ENCODE measurements around the genes MAL, PROM2 and KANSL3.

DNA sequence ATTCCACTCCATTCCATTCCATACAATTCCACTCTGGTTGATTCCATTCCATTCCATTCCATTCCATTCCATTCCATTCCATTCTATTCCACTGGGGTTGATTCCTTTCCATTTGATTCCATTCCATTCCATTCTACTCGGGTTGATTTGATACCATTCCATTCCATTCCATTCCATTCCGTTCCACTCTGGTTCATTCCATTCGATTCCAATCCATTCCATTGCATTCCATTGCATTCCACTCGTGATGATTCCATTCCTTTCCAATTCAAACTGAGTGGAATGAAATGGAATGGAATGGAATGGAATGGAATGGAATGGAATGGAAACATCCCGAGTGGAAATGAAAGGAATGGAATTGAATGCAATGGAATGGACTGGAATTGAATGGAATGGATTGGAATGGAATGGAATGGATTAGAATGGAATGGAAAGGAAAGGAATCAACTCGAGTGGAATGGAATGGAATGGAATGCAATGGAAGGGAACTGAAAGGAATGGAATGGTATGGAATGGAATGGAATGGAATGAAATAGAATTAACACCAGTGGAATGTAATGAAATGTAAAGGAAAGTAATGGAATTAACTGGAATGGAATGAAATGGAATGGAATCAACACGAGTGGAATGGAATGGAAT lies 1143.6 kb downstream of the RPIA start:
- PRO-cap, result no peak

DNA sequence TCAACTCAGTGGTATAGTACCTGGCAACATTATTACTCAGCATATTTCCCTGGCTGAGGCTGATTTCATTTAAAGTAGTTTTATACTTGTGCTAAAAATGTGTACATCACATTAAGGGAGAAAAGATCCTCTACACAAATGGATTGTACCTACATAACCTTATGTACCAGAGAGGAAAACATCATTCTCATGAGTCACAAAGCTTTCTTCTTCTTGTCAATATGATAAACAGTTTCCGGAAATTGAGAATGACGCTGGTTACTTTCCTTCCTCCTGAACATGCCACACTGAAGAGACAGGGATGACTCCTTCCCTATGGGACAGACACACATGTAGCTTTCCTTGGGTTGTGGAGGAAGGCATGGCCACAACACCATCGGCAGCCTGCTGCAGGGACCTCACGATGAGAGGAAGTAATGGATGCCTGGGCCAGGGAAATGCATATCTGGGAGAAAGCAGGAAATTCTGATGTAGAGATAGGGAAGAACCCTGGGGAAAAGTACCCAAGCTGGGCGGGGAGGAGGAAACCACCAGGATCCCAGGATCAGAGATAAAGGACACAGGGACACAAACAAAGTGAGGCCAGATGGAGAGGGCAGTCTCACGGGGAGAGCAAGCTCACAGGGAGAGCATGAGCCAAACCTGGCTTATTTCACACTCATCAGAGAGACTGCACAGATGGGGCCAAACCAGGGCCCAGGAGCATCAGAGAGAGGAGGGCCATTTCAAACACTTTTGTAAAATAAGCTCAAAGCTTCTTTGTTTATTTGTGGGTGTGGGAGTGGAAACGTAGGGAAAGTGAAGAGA lies 10.7 kb upstream of the AQP7B start:
- PRO-cap, result no peak

GRCh38 chr2:95025486-95025884 lies at the start of gene MAL:
Gene MAL, plus strand, starts transcription at chr2:95025708.
- PRO-cap, result bidirectional peak, plus-strand start at chr2:95025708, minus-strand start at chr2:95025561

DNA sequence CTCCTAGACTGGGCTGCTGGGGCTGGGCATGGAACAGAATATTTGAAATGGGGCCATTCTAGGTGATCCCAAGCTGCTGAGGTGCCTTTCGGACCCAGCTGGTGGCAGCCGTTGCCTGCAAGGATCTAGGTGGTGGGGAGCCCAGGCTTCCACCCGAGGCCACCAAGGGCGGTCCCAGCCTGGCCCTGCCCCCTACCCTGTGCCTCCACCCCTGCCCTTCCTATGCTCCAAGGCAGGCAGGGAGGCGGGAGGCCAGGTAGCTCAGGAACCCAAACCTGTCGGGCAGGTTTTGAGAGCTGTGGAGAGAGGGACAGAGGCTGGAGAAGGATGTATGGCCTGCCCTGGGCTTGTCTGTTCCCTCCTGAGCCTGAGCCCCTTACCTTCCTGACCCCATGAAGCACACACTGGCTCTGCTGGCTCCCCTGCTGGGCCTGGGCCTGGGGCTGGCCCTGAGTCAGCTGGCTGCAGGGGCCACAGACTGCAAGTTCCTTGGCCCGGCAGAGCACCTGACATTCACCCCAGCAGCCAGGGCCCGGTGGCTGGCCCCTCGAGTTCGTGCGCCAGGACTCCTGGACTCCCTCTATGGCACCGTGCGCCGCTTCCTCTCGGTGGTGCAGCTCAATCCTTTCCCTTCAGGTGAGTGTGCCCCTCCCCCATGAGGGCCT lies at the start of gene PROM2:
PROM2 (plus strand) TSS at position 256 of the 665 bp plus-strand sequence.
- PRO-cap, result unidirectional peak, plus-strand start at position 299 of the sequence

DNA sequence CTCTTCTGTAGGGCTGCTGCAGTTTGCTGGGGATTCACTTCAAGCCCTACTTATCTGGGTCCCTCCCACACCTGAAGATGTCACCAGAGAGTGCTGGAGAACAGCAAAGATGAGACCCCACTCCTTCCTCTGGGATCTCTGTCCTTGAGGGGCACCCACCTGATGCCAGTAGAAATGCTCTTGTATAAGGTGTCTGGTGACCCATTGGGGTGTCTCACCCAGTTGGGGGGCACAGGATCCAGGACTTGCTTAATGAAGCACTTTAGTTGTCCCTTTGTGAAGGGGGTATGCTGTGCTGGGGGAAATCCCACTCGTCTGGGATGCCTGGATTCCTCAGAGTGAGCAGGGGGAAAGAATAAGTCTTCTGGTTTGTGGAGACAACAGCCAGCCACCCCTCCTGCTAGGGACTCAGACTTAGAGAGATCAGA lies 165.9 kb downstream of the ANKRD36C start:
- PRO-cap, result no peak

GRCh38 chr2:95827083-95828081 lies 164.2 kb downstream of the ANKRD36C start:
- PRO-cap, result no peak

DNA sequence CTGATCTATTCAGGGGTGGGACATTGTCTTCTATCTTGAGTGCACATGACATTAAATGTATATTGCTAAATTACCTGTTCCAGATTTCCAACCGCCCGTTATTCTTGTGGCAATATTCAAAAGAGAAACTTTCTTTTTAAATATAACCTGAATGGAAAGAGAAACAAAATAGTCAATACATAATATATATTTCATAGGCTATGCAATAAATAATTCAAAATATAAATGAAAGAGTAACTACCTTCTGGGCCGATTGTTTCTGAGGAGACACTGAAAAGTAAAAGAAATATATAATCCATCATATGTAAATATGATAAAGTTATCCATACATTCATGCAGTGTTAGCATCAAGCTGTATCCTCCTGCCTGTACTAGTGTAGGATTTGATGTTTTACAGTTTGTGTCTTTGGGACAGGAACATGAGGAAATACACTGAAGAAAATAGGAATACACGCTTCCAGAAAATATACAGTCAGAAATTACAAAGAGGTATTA lies 109.3 kb downstream of the ANKRD36C start:
- PRO-cap, result no peak

GRCh38 chr2:96009701-96010132 lies 18.1 kb upstream of the ANKRD36C start:
- PRO-cap, result unidirectional peak, plus-strand start at chr2:96010050

DNA sequence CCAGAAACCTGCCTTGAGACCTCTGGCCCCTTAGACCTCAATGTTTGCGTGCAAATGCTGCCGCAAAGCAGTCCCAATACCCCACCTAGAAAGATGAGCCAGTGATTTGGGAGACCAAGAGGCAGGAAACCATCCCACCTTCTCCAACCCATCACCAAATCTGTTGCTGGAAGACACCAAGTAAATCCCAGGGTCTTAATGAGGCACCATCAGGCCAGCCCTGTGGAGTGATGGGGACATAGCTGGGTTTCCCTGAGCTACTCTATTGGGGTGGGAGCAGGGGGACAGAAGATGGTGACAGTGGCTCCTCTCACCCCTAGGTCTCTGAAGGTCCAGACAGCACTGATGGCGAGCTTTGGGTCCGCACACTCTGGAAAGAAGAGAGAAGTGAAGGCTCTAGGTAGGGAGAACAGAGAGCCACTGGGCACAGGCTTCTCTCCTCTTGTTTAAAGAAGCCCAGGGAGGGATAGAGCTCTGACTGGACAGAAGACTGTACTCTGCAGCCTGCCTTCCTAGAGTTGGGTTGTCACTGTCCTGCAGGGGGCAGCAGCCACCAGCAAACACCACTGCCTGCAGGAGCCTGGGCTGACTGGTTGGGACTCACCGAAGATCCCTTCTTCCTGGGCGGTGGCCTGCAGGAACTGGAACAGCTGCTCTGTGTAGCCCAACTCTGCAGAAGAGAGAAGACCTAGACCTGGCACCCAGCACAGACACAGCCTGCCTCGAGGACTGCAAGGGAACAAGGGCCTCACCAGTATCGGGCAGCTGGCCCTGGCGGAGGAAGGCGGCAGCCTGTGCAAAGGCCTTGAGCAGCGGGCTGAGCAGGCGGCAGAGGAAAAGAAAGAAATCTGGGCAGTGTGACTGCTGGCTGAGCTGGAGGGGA lies 12.1 kb downstream of the GPAT2 start:
- PRO-cap, result no peak

GRCh38 chr2:96148300-96149324 lies 3.4 kb upstream of the DUSP2 start:
- PRO-cap, result no peak

DNA sequence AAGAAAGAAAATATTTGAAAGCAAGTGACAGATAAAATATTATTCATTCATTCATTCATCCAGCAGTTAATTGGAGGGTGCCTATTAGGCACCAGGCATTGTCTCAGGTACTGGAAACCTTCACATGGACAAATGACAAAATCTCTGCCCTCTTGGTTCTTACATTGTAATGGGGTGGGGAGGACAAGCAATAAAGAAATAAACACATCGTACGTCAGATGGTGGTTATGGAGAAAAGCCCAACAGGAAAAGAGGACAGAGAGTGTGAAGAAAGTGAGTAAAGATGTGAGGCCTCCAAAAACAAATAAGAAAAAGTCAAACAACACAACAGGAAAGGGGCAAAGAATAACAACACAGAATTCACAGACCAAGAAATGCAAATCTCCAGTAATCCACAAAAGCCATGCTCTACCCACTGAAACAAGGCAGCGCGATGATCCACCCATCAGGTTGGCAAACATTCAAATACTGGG lies 16.5 kb upstream of the DUSP2 start:
- PRO-cap, result no peak

GRCh38 chr2:96341719-96342469 lies 6.3 kb downstream of the NCAPH start:
- PRO-cap, result bidirectional peak, plus-strand start at chr2:96342368, minus-strand start at chr2:96342232

- PRO-cap, result bidirectional peak, plus-strand start at chr2:96537278, minus-strand start at chr2:96537140
These were observed 649 bp downstream of the ARID5A start for GRCh38 chr2:96537006-96537795.

DNA sequence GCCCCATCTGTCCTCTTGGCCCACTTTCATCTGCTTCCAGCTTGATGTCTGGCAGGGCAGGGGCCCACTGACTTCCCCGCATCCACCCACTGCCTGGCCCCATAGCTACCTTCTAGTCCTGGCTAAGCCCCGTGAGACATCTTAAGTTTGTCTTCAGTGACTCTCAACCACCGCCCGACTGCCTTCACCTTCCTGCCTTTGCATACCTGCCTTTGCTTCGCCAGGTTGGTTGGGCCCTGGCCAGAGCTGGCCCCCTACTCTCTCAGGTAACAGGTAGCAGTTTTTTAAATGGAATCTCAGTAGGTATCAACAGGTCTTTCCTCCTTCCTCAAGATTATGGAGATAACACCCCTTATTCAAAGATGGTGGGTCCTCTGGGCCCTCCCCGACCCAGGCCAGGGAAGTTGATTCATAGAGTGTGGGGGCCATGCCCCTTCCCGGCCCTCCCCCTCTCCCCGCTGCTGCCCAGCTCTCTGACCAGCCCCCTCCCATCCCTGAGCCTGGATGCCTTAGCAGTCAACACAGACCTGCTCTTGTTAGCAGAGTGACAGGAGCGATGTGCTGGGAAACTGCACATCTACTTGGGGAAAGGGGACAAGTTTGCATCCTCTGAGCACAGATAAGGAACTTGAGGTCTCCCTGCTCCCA lies 2.9 kb downstream of the ARID5A start:
- PRO-cap, result no peak

DNA sequence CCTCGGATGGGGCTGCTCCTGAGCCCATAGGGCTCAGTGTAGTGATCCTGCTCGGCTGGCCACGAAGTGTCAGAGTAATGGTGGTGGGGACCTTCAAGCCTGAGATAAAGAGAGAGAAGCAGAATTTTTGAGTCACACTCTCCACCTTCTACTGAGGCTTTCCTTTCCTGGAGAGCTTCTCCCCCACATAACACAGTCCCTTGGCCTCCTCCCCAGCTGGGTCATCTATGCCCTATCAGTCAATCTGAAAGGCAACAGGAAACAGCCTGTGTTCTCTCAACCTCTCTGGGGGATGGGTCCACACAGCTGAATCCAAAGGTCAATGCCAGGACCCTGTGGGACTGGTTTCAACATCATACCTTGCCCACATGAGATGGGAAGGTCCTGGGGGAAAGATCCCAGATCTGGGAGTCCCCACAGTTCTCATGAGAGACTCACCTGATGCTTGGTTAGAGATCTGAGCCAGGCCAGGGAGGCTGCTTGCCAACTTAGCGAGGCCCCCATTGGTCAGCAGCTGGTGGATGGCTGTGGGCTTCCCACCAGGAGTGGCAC lies 36.4 kb downstream of the KANSL3 start:
- PRO-cap, result no peak

GRCh38 chr2:96605220-96605784 lies 32.8 kb downstream of the KANSL3 start:
- PRO-cap, result no peak

DNA sequence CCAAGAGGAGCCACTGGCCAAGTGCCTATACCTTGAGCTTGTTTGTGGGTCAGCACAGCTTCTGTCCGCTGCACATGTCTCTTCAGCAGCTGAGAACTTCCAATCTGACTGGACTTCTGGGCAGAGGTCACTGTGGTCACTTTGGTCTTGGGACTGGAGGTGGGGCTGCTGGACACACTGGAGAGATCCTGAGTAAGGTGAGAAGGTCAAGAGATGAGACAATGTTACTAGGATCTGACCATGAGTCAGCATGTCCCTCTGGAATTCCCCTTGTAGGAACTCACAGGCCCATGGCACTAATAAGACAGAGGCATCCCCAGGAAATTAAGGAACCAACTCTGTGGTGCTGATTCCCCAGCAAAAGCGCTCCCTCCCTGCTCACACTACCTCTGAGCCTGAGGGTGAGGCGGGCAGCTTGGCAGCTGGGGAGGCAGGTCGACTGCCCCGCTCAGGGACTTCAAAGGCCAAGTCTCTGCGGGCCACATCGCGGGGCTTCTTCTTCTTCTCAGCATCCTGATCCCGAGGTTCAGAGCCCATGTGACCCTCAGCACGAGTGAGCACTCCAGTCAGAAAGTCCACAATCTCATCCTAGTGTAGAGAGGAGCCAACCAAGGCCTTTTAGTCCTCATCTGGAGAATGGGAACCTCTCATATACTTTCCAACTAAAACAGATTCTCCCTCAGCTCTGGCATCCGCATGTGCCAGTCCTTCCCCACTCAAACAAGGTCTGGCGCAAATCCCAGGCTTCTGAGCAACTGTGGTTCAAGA lies 29.5 kb downstream of the KANSL3 start:
- PRO-cap, result no peak

GRCh38 chr2:96622468-96623473 lies 15.3 kb downstream of the KANSL3 start:
- PRO-cap, result no peak

DNA sequence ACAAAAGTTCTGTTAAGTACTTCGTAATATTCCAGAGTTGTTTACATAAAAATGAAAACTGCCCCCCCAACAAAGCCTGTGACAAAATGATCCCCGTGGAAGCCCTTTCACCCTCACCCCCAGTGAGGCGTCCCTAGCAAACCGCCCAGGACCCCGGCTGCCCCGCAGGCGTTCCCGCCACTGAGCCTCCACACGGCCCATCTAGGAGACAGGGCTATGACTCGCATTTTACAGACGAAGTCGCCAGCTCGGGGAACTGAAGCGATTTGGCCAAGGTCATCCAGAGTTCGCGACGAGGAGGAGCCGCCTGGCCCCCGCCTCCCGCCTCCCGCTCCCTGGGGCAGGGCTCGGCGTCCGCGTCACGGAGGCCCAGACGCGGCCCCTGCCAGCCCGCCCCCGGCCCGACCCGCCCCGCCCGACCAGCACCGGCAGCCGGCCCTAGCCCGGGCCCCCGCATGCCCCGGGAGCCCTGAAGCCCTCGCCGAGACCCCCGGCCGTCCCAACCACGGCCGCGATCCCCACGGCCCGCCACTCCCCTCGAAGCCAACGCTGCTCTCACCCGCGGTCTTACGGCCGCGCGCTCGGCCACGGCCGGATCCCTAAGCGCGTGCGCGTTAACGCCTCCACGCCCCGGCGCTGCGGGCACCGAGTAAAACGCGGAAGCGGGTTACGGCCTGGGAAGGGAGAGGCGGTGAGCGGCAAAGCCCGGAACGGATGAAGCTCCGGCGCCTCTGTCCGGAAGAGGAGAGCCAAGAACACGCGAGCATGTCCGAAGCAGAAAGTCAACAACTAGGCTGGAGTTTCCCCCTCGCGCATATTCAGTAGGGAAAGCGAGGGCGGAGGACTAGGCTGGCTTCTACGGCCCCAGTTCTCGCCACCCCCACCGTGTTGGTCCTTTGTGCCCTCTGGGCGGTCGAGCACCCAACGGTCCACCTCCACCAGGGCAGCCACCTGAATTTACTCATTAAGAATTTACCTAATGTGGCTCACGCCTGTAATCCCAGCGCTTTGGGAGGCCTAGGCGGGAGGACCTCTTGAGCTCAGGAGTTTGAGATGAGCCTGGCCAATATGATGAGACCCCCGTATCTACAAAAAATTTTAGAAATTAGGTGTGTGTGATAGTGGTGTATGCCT lies at the start of gene KANSL3:
KANSL3 (minus strand) TSS at position 589 of the 1,134 bp plus-strand sequence.
- PRO-cap, result bidirectional peak, plus-strand start at position 372 of the sequence, minus-strand start at position 268 of the sequence; bidirectional peak, plus-strand start at position 734 of the sequence, minus-strand start at position 597 of the sequence

DNA sequence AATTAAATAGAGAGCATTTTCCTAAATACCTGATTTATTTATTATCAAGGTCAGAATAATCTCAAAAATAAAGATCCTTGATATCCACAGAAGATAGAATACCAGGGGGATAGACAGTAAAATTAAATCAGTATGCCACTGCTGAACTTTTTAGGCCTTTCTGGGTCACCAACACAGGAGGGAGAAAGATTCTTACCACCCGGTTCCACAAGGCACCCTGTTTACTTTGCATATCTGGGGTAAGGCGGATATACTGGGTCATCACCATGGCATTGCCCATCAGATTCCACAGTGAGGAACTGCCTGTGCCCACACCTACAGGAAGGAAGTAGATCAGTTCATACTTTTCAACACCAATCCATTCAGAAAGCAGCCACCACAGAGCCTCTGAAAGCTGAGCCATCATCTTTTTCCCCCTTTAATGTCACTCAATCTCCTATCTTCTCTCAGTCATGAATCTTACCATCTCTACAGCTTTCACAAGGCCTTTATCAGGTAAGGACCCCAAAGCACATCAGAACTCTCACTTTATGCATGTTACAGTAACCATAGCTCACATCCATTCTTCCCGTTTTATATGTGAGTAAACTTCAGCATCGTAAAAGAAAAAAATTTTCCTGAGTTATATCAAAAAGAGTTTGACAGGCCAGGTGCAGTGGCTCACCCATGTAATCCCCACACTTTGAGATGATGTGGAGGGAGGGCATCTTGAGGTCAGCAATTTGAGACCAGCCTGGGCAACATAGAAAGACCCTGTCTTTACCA lies 1.9 kb downstream of the LMAN2L start:
- PRO-cap, result no peak

Measured in bronchus (tissue), 1 donor.